ENCODE measurements around a stretch of chr19.

DNA sequence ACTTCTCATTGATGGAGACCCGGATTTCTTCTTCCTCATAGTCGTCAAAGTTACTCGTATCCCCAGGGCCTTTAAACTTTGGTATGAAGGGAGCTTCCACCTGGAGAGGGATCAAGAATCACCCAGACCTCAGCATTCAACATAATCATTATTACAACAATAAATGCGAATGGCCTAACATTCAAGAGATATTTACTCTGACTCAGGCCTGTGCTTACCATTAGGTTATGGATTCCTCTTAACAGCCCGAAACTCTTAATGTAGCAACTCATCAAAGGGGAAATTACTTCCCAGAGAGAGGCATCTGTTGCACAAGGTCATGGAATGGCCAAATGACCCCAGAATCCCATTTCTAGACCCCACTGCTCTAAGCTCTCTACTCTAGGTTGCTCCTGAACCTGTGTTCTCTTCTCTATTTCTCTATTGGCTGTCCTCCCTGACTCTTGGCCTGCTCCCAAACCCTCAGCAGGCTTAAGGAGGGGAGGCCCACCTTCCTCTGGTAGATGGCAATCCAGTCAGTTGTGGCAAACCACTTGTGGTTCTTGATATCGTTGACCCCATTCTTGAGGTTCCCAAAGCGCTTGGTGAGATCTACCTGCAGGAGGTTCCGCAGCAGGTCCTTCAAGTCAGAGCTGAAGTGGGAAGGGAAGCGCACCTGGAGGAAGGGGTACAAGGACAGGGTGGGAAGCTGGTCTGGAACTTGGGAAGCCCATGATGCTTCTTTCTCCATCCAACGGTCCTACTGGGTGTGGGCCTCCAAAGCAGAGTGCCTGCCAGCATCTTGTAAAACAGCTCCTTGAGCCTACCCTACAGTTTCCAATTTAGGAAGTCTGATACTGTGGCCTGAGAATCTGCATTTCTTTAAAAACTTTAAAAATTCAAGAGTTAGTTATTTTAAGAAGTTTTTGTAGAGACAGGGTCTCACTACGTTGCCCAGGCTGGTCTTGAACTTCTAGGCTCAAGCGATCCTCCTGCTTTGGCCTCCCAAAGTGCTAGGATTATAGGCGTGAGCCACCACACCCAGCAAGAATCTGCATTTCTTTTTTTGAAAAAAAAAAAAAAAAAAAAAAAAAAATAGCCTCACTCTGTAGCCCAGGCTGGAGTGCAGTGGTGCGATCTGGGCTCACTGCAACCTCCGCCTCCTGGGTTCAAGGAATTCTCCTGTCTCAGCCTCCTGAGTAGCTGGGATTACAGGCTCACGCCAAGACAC lies 8.0 kb upstream of the C19orf67 start:
- PRO-cap: no peak
- RAMPAGE, long total RNA, 2 experiments: no peak in any of the 2 experiments

DNA sequence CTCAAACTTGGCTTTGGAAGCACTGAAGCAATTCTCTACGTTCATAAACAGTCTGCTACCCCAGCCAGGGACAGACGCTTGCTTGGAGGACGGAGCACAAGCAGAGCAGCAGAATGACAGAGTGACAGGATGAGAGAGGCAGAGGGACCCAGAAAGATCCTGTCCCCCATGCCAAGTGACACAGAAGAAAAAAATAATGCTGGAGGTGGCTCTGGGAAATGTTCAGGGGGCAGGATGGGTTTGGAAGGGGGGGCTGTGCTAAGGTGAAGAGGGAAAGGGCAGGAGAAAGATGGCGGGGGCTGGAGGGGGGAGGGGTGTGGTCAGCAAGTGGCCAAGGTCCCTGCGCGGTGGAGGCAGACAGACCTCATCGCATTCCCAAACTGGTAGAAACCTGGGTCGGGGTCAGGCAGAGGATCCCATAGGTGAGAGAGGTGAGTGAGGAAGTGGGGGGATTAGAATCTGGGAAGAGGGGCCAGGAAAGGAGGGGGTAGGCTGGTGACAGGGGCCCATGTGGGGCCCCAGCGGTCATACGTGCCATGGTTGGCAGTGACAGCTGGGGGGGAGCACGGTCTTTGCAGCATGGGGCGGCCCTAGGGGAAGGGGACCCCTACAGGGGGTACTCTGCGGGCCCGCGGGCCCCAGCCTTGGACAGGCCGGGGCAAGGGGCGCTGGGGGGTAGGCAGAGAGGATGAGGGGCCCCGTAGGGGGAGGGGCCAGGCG lies 684 bp downstream of the PRKACA start:
- PRO-cap: no peak
- RAMPAGE, long total RNA, 2 experiments: no peak in any of the 2 experiments

- PRO-cap: no peak
- RAMPAGE, long total RNA, 2 experiments: no peak in any of the 2 experiments
These were observed 7.8 kb upstream of the PRKACA start for GRCh38 chr19:14125243-14125834.

GRCh38 chr19:14137351-14137816 lies 995 bp upstream of the ASF1B start:
- PRO-cap: no peak
- RAMPAGE, long total RNA, 2 experiments: no peak in any of the 2 experiments

- PRO-cap: no peak
- RAMPAGE, long total RNA, 2 experiments: no peak in any of the 2 experiments
These were observed 33.6 kb upstream of the ASF1B start for GRCh38 chr19:14169852-14170454.

GRCh38 chr19:14294876-14295408 lies 86.3 kb upstream of the ADGRE5 start:
- PRO-cap: no peak
- RAMPAGE, long total RNA, 2 experiments: no peak in any of the 2 experiments

DNA sequence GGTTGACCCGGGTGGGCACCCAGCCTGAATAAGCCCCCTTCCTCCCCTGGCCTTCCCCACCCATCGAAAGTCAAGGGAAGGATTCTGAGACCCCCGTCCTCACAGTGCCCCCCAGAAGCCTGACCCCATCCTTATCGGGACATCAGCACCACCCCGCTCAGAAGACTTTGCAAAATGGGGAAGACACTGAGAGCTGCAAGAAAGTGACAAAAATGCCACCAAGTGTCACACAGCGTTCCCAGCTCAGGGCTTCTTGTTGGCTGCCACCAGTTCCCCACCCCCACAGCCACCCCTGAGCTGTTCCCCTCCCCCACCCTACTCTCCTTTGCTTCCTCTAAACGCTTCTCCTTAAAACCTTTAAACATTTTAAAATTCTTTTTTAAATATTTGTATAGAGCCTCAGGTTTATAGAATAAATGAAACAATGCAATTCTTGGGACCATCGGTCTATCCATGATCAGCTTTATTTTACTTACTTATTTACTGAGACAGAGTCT lies 8.8 kb upstream of the ADGRE5 start:
- PRO-cap: no peak
- RAMPAGE, long total RNA, 2 experiments: no peak in any of the 2 experiments

- PRO-cap: no peak
- RAMPAGE, long total RNA, 2 experiments: no peak in any of the 2 experiments
These were observed 842 bp downstream of the ADGRE5 start for GRCh38 chr19:14381964-14382607.

- PRO-cap: no peak
- RAMPAGE, long total RNA, 2 experiments: no peak in any of the 2 experiments
These were observed 16.2 kb downstream of the ADGRE5 start for GRCh38 chr19:14397416-14397926.

DNA sequence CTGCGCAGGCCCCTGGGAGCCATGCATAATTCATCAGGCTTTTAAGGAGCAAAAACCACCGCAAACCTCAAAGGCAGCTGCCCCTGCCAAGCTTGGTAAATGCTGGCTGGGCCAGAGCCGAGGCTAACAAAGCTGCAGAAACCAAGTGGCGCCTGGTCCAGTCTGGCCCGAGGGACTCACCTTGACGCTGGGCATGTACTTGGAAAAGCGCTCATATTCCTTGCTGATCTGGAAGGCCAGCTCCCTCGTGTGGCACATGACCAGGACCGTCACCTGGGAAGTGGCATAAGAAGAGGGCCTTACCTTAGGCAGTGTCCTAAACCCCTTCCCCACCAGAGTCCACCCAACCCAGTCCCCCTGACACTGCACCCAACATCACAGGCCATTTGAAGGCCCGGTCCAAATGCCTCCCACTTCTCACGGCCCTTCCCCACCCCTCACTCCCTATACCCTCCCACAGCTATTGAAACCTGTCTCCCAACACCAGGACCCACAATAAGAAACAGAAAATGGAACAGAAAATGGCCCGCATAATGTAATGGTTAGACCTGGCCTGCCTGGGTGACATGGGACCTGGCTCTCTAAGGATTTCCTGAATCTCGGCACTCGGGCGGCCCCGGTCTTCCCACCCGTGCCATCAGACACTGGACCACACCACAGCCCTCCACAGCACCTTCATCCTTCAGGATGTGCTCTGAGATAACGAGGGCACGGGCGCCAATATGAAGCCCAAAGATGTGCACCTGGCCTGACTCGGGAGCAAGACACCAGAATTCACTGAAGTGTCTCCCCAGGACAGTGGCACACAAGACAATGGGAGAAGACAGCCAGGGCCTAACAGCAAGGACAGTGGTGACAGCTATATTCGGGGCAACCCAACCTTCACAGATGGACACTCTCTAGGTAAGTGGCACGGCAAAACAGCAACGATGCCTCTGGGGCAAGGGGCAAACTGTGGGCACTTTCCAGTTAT lies 7.5 kb downstream of the DDX39A start:
- PRO-cap: no peak
- RAMPAGE, long total RNA, 2 experiments: no peak in any of the 2 experiments

DNA sequence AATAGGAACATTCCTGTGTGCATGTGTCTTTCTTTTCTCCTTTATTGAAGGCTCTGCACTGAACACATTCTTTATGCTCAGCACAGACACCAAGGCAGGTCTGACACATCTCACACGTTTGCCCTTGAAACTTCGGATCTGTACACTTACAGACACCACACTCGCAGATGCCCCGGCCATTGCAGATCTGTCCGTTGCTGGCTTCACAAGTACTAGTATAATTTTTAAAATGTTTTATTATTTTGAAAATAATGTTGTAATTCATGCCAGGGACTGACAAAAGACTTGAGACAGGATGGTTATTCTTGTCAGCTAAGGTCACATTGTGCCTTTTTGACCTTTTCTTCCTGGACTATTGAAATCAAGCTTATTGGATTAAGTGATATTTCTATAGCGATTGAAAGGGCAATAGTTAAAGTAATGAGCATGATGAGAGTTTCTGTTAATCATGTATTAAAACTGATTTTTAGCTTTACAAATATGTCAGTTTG lies 39.2 kb downstream of the CLEC17A start:
- PRO-cap: no peak
- RAMPAGE, long total RNA, 2 experiments: no peak in any of the 2 experiments

- PRO-cap: no peak
- RAMPAGE, long total RNA, 2 experiments: no peak in any of the 2 experiments
These were observed 37.4 kb downstream of the ADGRE2 start for GRCh38 chr19:14740764-14741502.

DNA sequence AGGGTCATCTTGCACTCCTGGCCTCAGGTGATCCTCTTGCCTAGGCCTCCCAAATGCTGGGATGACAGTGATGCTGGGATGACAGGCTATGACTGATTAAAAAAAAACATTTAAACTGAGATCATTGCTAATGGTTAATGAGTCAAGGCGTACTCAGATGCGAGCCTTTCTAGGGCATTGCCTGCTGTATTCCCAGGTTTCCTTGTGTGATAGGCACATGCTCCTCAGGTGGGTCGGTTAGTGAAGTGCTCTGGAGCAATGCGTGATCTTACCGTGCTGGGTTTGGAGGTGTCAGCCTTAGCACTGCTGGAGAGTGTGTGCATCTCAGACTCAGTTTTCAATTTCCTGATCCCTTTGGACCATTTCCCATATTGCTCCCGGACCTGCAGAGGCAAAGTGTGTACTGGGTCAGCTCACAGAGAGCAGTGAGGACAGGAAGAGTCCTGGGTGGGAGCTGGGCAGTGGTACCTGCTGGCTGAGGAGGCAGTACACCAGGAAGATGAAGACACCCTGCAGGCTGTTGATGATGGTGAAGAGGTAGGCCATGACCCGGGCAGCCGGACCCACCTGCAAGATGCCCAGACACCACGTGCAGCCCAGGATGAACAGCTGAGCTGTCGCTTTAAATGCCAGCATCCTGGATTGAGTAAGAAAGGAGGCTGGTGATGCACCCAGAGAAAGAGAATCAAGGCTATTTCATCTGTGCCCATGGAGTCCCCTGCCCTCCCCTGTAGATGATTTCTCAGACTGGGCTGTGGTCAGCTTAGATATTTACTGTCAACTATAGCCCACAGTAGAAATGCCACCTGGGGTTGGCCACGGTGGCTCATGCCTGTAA lies 35.0 kb downstream of the ADGRE2 start:
- PRO-cap: no peak
- RAMPAGE, long total RNA, 2 experiments: no peak in any of the 2 experiments

DNA sequence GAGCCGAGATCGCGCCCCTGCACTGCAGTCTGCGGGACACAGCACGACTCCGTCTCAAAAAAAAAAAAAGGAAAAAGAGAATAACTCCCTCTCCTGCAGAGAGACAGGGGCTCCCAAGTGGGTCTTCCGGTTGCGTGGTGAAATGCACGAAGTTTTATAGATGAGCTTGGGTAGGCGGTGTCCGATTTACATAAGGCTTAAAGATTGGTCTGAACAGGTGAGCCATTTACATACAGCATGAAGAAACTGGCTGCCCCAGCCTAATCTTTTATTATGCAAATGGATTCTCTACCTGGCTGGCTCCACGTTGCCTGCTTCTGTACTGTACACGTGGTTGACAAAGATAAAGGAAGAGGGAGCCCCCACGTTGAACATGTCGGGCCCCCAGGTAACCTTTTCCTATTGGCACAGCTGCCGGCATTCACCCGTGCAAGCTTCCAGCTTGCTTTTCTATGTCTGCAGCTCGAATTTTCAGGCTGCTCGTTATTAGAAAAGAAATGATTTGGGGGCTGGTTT lies 19.5 kb downstream of the ADGRE2 start:
- PRO-cap: no peak
- RAMPAGE, long total RNA, 2 experiments: no peak in any of the 2 experiments

- PRO-cap: unidirectional peak, minus-strand start at chr19:14785315
- RAMPAGE, long total RNA, 2 experiments: no peak in any of the 2 experiments
These were observed 6.8 kb upstream of the ADGRE2 start for GRCh38 chr19:14785061-14785673.

DNA sequence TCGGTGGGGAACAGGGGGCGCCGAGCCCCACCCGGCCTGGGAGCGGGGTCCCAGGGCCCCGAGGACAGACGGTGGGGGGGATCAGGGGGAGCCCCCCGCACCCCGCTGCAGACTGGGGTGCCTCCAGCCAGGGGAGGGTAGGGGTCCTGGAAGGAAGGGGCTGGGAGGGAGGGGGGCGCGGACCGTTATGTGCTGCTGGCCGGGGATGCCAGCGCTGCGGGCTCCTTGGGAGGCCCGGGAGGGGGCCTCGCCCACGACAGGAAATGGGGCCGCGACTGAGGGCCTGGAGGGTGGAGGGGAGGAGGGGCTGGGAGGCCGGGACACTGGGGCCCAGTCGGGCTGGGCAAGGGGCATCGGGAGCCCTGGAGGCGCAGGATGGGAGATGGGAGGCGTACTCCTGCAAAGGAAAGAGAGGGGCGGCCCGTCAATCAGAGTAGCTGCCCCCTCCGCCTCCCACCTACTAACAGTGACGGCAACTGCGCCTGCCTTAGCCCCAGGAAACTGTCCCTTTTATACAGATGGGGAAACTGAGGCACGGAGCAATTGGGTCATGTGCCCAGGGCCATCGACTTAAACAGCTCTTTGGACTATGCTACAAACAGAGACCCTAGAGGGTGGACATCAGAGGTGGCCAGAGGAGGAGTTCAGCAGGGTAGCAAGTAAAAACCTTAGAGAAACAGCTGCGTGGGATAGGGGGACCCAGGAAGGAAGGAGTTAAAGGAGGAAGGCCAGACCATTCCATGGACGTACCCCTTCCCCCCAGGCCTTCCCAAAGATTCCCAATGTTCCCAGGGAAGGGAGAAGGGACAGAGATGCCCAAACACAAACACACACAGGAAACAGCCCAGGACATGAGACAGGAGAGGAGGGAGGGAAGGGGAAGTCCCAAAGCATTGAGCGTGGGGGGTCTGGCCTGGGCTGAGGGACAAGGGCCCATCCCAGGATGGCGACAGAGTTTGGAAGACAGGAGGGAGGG lies 620 bp downstream of the SYDE1 start:
- PRO-cap: no peak
- RAMPAGE, long total RNA, 2 experiments: no peak in any of the 2 experiments

DNA sequence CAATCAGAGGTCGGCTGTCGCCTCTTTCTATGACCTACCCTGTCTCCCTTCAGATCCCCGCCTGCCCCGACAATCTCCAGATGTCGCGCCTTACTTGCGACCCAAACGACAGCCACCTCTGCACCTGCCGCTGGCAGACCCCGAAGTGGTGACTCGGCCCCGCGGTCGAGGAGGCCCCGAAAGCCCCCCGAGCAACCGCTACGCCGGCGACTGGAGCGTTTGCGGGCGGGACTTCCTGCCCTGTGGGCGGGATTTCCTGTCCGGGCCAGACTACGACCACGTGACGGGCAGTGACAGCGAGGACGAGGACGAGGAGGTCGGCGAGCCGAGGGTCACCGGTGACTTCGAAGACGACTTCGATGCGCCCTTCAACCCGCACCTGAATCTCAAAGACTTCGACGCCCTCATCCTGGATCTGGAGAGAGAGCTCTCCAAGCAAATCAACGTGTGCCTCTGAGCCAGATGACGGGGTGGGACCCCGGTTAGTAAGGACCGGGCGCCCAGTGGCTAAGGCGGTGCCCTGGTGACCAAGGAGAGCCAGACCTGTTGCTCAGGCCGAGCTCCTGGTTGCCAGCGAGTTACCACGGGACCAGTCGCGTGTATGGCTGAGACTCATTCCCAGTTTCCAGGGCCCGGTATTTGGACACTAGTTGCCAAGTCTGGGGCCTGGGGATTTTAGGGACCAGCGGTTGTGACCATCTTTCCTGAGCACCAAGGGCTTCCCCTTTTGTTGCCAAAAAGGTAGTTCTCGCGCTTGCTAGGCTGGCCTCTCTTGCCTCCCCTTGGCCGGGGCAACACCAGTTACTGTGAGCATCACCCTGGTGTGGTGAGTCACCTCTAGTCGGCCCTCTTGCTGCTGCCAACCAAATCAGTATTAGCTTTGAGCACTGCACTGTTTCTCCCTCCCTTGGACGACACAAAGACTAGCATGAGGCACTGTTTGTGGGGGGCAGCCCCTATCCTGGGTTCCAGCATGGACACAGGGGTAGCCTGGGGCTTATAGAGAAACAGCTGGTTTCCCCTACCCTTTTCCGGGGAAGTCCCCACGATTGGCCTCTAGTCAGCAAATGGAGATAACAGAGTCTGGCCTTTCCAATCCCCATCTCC lies 6.7 kb downstream of the SYDE1 start:
- PRO-cap: no peak
- RAMPAGE, long total RNA, 2 experiments: no peak in any of the 2 experiments

- PRO-cap: unidirectional peak, plus-strand start at chr19:15199700; unidirectional peak, plus-strand start at chr19:15200318
- RAMPAGE, long total RNA, 2 experiments: no peak in any of the 2 experiments
These were observed 1.0 kb downstream of the NOTCH3 start for GRCh38 chr19:15199366-15200602.

DNA sequence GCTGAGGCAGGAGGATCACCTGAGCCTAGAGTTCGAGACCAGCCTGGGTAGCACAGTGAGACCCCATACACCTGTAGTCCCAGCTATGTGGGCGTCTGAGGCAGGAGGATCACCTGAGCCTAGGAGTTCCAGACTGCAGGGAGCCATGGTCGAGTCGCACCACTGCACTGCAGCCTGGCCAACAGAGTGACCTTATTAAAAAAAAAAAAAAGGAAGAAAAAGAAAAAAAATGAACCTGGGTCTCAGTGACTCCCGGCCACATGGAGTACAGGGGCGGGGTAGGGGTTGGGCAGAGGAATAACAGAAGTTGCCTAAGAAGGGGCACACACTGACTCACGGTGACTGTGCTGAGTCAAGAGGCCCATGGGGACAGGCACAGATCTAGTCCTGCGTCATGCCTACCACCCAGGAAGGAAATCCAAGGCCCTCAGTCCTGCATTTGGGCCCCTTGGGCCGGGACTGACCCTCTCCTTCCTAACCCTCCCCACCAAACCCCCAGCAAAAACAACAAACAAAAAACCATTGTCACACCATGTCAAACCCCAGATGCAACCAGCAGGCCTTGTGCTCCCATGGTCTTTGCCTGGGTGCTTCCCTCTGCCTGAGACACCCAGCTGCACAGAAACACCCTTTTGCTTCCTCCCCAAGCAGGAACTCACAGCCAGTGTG lies 9.4 kb upstream of the NOTCH3 start:
- PRO-cap: no peak
- RAMPAGE, long total RNA, 2 experiments: no peak in any of the 2 experiments

GRCh38 chr19:15234317-15235070 lies 2.2 kb upstream of the EPHX3 start:
- PRO-cap: no peak
- RAMPAGE, long total RNA, 2 experiments: no peak in any of the 2 experiments